HEK293 (cell line): ENCODE measurements around the gene DMWD.

- PRO-cap = no peak
- RRBS, 2 experiments = no CpG with 5 or more reads among the region's 15 CpGs
Observed at GRCh38 chr19:45687307-45687799, 4.4 kb downstream of the SNRPD2 start.

DNA sequence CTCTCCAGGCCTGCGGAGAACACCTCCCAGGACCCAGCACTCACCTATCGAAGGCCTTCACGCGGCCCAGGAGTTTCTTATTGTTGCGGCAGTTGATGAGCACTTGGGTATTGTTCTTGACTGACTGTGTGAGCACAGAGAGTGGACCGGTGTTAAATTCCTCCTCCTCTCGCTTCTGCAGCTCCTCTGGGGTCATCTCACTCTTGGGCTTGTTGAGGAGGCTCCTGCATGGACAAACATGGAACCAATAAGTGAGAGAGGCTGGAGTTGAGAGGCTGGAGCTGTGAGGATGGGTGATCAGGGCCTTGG lies 3.5 kb downstream of the SNRPD2 start:
- PRO-cap = no peak
- RRBS, 2 experiments = no CpG with 5 or more reads among the region's 7 CpGs

DNA sequence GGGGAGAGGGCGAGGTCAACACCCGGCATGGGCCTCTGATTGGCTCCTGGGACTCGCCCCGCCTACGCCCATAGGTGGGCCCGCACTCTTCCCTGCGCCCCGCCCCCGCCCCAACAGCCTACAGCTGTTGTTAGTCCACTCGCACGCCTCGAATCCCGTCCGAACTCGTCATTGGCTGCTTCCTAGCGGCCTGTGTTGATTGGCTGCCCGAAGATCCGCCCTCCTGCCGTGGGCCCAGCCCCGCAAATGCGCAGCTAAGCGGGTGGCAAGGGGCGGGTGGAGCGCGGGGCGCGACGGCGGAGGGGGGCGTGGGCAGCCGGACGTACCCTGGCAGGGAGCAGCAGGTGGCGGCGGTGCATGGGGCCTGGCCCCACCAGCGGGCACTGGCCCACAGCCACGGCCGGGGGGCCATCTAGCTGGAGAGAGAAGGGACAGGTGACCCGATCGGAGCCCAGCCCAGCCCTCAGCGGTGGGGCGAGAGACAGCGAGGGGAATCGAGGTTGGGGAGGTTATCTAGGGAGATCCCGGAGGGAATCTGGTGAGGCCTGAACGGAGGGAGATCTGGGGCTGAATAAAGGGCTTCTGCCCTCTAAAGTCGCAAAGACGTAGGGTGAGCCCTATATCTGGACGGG lies 1.7 kb upstream of the SIX5 start:
- PRO-cap = bidirectional peak, plus-strand start at position 323 of the sequence, minus-strand start outside the sequence
- RRBS, 2 experiments = 4 to 13% methylated on average over 7 of the region's 48 CpGs

GRCh38 chr19:45791987-45793012 lies at the start of gene DMWD:
DMWD (minus strand) TSS chr19:45792845.
- PRO-cap = unidirectional peak, plus-strand start at chr19:45792279; unidirectional peak, plus-strand start at chr19:45792378; unidirectional peak, minus-strand start at chr19:45792791
- RRBS, 2 experiments = 1% methylated on average over 37 of the region's 108 CpGs

DNA sequence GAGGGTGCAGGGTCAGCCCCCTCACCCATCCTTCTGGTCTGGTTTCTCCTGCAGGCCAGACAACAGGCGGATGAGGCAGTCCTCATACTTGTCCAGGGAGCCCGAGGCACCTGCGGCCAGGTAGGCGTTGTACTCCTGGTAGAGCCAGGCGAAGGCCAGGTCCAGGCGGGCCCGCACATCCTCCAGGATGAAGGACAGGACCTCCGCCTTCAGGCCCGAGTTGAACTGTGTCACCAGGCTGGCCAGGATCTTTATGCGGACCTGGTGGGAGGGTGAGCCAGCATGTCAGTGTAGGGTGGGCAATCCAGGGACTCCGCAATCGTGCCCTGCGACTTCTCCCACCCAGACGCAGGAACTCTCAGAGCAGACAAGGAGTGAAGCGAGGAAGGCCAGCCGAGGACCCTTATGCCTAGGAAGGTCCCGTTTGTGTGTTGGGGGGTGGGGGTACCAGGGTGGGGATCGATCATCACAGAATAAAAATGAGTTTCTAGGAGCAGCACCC lies 13.9 kb upstream of the RSPH6A start:
- PRO-cap = no peak
- RRBS, 2 experiments = no CpG with 5 or more reads among the region's 18 CpGs

GRCh38 chr19:45838272-45838888 lies 23.3 kb upstream of the RSPH6A start:
- PRO-cap = no peak
- RRBS, 2 experiments = 83 to 100% methylated on average over 5 of the region's 15 CpGs

- PRO-cap = bidirectional peak, plus-strand start at chr19:45863402, minus-strand start at chr19:45863147
- RRBS, 2 experiments = no CpG with 5 or more reads among the region's 11 CpGs
Observed at GRCh38 chr19:45863304-45863631, 321 bp upstream of the SYMPK start.

GRCh38 chr19:45876077-45877226 lies 9.5 kb downstream of the IRF2BP1 start:
- PRO-cap = no peak
- RRBS, 2 experiments = 53 to 76% methylated on average over 17 to 20 of the region's 49 CpGs

DNA sequence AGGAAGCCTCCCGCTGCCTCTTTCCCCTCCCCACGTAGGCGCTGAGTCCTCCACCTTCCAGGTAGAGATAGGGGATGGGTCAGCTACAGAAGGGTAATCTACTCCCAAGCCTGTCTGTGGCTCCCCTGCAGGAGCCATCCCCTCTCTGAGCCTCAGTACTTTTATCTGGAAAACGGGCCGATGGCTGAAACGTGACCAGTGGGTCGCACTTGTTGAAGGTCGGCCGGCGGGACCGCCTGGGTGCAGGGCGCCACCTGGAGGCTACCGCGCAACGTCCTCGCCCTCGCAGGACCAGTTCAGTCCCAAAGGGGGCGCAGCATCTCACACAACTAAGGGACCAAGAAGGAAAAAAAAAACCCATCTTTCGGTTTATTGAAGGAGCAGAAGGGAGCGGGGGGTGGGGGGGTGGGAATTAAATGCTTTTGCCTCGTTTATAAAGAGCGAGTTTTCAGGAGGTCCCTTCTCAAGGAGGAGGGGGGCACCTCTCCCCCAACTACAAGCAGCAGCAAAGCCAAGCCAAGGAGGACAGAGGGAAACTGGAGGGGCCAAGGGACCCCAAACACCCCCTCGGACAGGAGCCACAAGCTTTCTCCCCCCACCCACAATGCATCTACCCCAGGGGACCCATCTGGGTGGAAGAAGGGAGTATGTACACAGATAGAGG lies 2.5 kb downstream of the IRF2BP1 start:
- PRO-cap = no peak
- RRBS, 2 experiments = no CpG with 5 or more reads among the region's 23 CpGs

DNA sequence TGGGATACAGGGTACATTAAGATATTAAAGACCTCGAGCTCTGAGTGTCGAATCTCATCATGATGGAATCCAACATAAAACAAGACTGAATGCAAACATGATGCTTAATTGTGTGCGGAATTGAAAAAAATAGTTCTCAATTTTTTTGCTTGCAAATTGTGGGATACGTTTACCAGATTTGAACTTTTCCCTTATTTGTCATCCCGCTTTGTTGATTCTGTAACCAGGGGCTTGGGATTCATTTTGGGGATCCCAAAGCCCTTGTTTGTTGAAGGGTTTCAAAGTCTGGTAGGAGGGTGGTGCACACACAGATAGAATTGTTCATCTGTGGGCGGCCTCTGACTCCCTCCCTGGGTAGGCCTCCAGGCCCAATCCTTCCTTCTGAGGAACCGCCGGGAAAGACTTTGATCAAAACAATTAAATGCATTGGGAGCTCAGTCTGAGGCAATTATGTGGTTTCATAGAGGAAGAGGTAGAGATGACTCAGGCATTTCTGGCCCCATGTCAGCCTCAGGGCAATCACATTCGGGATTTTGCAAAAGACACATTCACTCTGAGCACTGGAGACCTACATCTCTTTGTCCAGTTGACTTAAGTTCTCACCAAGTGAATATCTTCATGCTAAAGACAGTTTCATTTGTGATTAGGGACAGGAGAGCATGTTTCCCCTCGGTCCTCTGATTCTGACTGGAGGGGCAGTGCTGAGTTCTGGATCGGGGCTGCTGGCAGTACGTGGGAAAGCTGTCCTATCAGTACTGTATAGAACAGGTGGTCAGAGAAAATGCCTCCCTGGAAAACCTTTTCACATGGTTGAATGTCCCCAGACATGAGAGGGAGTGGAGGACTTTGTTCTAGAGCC lies 27.7 kb upstream of the IGFL4 start:
- PRO-cap = no peak
- RRBS, 2 experiments = no CpG with 5 or more reads among the region's 12 CpGs

DNA sequence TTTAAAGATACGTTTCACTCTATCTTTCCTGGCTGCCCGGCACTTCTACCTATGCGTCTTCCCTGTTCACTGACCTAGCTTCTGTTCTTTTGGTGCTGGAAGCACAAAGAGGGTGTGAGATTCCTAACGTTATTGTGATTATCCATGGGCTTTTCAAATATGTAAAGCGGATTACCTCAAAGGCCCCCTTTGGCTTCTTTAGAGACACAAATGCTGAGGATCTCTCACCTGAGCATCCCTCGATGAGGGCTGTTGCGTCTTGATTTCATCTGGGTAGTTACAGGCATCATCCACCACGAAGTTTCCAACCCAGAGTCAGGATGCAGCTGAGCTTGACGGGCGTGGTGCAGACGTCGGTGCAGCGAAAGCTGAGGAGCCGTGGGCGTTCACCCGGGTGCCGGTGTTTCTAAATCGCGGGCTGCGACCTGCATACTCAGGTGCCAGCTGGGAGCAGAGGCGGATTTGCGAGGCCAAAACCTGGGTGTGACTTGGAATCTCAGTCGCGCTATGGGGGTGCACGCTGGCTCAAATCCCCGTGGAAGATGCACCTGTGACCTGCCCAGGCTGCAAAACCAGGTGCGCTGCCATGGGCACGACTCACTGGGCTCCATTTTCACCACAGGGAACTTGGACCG lies 36.1 kb upstream of the IGFL4 start:
- PRO-cap = no peak
- RRBS, 2 experiments = no CpG with 5 or more reads among the region's 29 CpGs

GRCh38 chr19:46131943-46132335 lies 7.5 kb upstream of the IGFL3 start:
- PRO-cap = no peak
- RRBS, 2 experiments = no CpG with 5 or more reads among the region's 3 CpGs

DNA sequence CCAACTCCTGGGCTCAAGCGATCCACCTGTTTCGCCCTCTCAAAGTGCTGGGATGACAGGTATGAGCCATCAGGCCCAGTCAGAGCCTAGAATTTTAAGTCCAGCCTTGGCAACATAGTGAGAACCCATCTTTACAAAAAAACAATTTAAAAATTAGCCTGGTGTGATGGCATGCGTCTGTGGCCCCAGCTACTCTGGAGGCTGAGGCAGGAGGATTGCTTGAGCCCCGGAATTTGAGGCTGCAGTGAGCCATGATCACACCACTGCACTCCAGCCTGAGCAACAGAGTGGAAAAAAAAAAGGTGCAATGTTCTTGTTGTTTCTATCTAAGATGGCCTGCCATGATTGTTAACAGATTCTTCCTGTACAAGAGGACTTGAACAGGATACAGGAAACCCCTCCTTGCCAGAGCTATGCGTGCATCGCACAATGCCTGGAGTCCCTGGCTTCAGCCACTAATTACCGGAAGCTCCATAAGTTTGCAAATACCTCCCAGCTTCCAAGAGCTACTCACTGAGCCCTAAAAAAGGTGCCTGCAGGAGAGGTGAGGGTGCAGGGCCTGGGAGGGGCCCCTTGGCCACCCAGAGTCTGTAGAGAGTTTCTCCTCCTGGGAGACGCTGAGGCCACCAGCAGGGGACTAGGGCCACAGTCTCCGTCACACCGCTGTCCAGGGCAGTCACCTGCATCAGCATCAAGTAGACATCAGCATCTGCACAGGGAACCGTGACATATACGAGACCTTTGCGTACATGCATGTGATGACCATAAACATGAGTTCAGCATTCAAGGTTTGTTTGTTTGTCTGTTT lies 13.1 kb upstream of the HIF3A start:
- PRO-cap = no peak
- RRBS, 2 experiments = no CpG with 5 or more reads among the region's 13 CpGs

GRCh38 chr19:46303529-46304679 lies 7.1 kb downstream of the HIF3A start:
- PRO-cap = no peak
- RRBS, 2 experiments = 63 to 82% methylated on average over 6 of the region's 74 CpGs

DNA sequence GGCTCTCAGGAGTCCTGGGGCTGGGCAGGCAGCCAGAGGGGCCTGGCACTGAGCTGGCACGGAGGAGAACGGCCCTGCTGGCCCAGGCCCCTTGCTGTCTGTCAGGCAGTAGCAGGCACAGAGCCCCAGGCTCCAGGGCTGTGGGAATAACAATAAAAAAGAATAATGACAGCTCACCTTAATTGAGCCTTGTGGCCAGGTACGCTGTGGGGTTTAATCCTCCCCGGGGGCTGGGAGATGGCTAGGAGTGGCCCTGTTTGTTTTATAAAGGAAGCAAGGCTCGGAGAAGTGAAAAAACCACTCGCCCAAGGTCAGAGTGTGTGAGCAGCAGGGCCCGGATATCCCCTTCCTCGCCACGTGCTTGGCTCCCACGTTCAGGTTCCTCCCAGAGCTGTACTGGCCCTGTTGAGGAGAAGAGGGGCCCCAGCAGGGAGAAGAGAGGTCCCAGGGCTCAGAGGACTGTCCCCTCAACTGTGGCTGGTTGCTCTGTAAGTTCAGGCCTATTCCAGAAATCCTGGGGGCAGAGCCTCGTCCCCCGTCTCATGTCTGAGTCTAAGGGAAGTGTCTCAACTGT lies 3.7 kb downstream of the PPP5C start:
- PRO-cap = no peak
- RRBS, 2 experiments = 100% methylated on average over 1 of the region's 12 CpGs; no CpG with 5 or more reads in 1 of the 2 experiments

DNA sequence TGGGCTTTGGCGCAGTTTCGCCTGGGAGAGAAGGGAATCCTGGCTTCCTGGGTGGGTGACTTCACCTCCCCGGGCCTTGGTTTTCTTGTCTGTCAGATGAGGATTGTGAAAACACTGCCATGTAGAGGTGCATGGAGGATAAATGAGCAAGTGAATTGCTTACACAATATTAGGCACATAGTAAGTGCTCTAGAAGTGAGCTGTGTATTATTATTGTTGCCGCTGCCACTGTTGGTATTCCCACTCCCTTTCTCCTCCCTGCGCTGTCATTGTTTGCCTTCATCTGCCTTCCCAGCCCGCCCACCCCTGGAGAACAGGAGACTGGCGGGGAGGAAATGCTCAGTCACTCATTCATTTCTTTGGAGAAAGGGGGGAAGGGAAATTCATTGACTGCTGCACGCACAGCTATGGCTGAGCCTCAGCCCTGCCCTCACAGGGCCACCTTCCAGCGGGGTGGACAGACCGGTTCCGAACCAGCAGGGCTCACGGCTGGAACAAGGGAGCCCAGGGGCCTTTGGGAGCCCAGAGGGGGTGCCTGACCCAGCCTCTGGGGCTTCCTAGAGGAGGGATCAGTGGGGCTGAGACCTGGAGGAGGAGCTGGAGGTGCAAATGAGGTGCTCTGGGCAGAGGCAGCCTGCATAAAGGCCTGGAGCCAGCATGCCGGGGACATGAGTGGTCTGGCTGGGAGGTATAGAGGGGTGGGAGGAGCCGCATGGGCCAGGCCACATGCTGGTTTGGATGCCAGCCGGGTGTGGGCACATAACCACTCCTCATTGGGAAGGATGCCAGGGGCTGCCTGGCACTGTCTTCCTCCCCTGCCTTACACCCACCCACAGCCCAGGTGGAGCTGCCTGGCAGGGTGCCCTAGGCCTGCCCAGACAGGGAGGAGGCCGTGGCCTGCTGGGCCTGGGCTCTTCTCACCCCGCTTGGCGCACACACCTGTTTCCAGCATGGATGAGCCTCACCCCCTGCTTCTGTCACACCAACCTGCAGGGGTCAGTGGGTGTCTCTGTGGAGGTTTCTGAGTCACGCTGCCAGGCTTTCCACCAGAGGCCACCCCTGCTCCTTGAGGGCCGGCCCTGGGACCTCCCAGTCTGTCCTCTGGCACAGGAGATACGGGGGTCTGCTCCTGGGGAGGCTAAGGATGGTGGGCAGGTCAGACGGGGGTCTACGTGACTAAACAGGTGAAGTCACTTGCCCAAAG lies 26.8 kb downstream of the PPP5C start:
- PRO-cap = no peak
- RRBS, 2 experiments = 78 to 83% methylated on average over 2 of the region's 23 CpGs

GRCh38 chr19:46415766-46416966 lies 2.8 kb upstream of the CCDC8 start:
- PRO-cap = unidirectional peak, plus-strand start at chr19:46416009; unidirectional peak, minus-strand start at chr19:46416274; bidirectional peak, plus-strand start at chr19:46416685, minus-strand start at chr19:46416501
- RRBS, 2 experiments = 2 to 4% methylated on average over 3 to 8 of the region's 59 CpGs

GRCh38 chr19:46612002-46612592 lies 11.0 kb downstream of the CALM3 start:
- PRO-cap = no peak
- RRBS, 2 experiments = no CpG with 5 or more reads among the region's 9 CpGs

GRCh38 chr19:46710563-46711430 lies 6.1 kb downstream of the PRKD2 start:
- PRO-cap = no peak
- RRBS, 2 experiments = no CpG with 5 or more reads among the region's 35 CpGs

DNA sequence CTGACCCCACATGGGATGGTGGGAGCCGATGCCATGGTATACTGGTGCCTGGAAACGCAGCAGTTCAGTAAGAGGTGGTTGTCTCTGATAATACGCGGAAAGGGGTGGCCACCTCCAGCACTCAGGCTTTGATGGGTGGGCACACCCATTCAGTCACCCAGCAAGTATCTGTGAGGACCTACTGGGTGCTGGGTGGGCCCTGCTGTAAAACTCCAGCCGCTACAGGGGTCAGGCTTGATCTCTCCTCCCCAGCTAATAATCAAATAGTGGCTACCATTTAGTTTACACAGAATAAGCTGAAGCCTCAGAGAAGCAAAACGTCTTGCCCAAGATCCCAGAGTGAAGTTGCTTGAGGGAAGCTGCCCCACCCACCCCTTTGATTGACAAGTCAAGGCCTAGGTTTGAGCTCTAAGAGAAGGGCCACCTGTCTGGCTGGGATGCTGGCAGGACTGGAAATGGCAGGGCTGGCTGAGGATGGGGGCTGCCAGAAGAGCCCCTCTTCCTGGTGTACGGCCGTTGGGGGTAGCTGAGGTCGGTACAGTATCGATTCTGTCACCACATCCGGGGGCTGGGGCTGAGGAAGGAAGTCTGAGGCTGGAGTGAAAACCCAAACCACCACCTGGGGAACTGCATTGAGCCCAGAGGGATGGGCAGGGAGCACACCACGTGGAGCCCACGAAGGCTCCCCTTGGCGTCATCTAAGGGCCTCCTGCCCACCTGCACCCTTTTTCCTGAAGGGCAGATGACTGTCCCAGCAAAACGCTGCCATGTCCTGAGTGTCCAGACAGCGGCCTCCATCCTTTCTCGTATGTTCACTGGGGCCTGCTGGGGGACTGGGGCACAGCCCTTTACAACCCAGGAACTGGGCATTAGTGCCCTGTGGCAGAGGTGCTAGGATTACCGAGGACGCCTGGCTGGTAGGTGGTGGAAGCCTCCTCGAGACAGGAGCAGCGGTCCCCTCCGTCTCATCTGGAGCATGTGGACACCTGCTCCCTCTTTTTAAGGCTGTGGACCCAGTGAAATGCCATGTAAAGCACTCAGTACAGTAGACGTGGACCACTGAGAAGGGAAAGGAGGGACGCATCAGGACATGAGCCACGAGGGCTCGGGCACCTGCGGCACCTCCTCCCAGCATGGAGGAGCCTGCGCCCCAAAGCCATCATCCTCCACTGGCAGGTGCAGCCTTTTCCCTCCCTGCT lies 1.4 kb upstream of the PRKD2 start:
- PRO-cap = no peak
- RRBS, 2 experiments = no CpG with 5 or more reads among the region's 28 CpGs